Panc1 (cell line): ENCODE results near the gene HTT.

GRCh38 chr4:2662776-2663297, 93.3 kb downstream of the TNIP2 start:
- RRBS, 2 experiments: no CpG with 5 or more reads among the region's 8 CpGs

- RRBS, 2 experiments: no CpG with 5 or more reads among the region's 23 CpGs
Observed at GRCh38 chr4:2741922-2742702, 14.0 kb downstream of the TNIP2 start.

DNA sequence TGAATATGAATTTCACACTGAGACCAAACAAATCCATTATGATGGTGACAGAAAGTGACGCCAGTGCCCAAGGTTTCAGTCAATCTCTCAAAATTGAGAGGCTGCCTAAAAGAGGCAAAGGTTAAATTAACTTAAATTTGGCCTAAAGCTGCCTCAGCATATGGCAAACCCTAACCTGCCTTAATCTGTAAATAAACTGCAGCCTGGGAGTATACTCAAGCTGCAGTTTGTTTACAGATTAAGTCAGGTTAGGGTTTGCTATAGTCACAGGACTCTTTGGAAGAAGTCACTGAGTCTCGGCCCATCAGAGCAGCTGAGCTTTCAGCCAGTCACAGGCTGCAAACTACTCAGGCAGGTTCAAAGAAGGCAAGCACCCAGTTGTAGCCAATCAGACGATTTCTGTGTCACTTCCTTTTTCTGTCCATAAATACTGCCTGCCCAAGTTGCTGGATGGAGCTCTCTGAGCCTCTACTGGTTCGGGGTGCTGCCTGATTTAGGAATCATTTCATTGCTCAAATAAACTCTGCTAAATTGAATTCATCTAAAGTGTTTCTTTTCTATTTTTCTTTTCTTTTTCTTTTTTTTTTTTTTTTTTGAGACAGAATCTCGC, 7.4 kb upstream of the SH3BP2 start:
- RRBS, 2 experiments: no CpG with 5 or more reads among the region's 5 CpGs

DNA sequence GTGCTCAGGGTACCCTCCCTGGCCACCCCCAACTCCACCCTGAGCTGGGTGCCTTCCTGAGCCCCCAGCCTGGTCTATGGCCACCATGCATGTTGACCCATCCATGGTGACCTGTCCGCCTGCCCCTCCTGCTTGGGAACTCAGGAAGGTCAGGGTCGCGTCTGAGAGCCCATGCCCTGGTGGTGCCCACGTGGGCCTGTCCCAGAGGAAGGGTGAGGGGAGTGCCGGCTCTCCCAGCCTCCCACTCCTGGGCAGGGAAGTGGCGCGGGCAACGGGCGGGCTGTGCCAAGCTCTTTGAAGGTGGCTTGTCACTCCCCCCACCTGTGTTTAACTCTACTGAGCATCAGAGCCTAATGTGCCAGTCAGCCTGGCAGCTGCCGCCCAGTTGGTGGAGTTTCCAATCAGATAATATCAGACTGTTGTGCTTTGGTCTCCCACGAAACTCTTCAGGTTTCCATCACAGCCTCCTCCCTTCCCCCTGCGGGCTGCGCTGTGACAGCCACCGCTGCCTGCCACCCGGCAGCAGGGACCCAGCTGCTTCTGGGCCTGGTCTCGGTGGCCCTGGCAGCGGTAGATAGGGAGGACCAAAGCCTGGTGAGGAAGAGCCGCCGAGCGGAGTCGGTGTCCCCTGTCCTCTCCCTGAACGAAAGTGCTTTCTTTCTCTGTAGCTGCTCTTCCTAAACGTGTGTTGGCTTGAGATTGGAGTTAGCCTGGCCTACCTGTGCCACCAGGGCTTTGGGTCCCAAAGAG, 4.9 kb downstream of the SH3BP2 start:
- RRBS, 2 experiments: no CpG with 5 or more reads among the region's 23 CpGs

- RRBS, 2 experiments: 83 to 94% methylated on average over 4 of the region's 18 CpGs
Observed at GRCh38 chr4:2812803-2813477, 20.1 kb downstream of the SH3BP2 start.

- RRBS, 2 experiments: no CpG with 5 or more reads among the region's 15 CpGs
Observed at GRCh38 chr4:2837775-2838993, 5.5 kb upstream of the ADD1 start.

- RRBS, 2 experiments: no CpG with 5 or more reads among the region's 7 CpGs
Observed at GRCh38 chr4:2898057-2898659, 36.5 kb downstream of the MFSD10 start.

DNA sequence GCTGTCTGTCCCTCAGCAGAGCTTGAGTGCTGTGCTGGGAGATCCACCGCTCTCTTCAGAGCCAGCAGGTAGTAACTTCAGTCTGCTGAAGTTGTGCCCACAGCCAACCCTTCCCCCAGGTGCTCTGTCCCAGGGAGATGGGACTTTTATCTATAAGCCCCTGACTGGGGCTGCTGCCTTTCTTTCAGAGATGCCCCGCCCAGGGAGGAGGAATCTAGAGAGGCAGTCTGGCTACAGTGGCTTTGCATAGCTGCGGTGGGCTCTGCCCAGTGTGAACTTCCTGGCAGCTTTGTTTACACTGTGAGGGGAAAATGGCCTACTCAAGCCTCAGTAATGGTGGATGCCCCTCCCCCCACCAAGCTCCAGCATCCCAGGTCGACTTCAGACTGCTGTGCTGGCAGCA, 12.0 kb downstream of the MFSD10 start:
- RRBS, 2 experiments: no CpG with 5 or more reads among the region's 4 CpGs

- RRBS, 2 experiments: under 1 to 4% methylated on average over 23 to 26 of the region's 94 CpGs
Observed at GRCh38 chr4:2933645-2934646, 679 bp downstream of the MFSD10 start.

DNA sequence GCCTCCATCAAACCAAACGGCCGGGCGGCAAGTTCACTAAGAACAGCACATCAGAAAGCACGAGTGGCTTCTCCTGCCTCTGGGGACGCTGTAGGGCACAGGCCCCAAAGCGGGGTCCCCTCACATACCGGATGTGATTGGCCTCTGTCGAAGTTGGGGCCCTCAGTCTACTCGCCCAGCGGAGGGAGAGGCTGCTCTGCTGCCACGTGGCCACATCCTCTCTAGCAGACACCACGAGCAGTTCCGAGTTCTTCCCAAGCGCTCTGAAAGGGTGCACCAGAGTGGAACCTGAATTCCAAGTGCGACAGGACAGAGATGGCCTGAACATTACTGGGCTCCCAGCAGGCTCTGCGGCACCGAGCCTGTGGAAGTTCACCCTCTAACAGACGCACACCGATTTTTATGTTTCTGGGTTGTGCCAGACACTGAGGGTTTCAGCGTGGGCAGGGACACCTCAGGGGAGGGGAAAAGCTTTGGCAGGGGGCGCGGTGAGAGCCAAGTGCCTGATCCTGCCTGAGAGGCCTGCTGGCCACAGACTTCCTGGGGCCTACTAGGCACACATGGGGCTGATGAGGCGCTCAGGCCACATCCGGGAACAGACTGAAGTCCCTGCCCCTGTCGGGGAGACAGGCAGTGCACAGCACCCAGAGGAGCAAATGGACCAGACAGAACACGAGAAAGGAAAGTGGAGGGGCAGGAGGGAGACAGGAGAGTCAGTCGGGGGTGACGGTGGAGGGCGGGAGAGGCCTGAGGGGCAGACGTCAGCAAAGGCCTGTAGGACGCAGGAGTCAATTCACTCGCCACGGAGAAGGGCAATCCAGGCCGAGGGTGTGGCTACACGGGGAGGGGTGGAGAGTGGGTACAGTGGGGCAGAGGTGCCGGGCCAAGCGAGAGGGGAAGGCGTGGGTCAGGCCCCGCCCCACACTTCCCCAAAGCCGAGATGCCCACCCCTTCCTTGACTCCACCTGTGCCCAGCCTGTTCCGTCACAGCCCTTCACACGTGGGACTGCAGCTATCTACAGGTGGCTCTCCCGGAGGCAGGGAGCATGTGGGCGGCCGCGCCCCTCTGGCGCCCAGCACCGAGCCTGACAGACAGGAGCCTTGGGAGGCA, 7.8 kb upstream of the MFSD10 start:
- RRBS, 2 experiments: 92% methylated on average over 8 of the region's 48 CpGs; no CpG with 5 or more reads in 1 of the 2 experiments

DNA sequence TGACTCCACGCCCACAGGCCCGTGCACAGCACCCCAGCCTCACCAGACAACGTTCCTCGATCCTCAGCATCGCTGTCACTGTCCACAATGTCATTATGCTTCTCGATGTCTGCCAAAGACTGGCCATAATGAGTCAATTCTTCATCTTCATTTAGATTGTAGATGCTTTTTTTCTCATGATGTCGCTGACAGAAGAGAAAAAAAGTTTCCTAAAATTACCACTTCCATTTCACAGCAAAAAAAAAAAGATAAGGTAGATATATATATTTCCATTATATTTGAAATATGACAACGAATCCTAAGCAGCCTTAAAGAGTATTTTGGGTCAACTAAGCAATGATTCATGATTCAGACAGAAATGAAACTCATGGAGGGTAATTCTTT, 6.6 kb downstream of the NOP14 start:
- RRBS, 2 experiments: no CpG with 5 or more reads among the region's 8 CpGs

DNA sequence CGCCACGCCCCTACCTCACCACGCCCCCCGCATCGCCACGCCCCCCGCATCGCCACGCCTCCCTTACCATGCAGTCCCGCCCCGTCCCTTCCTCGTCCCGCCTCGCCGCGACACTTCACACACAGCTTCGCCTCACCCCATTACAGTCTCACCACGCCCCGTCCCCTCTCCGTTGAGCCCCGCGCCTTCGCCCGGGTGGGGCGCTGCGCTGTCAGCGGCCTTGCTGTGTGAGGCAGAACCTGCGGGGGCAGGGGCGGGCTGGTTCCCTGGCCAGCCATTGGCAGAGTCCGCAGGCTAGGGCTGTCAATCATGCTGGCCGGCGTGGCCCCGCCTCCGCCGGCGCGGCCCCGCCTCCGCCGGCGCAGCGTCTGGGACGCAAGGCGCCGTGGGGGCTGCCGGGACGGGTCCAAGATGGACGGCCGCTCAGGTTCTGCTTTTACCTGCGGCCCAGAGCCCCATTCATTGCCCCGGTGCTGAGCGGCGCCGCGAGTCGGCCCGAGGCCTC, at the start of gene HTT:
HTT (plus strand) TSS at position 392 of the 505 bp plus-strand sequence.
- RRBS, 2 experiments: under 1 to 5% methylated on average over 18 to 22 of the region's 57 CpGs

DNA sequence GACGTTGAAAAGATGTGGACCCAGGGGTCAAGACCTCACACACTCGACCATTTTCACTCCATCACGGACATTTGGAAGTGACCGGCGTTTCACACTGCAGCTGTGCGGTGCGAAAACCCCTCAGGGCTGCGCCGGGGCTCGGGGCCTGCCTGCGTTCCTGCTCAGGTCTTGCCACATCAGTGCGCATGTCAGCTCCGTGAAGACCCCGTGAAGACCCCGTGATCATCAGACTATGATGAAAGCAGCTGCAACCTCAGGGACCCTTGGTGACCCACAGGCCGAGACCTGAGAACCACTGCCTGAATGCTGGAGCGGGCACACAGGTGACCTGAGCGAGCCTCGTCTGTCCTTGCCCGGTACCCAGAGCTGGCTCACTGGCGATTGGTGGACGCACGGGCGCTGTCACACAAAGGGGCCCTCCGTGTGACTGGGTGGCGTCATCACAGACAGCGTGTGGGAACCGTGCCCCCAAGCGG, 12.5 kb downstream of the MSANTD1 start:
- RRBS, 2 experiments: 83 to 92% methylated on average over 6 of the region's 29 CpGs

- RRBS, 2 experiments: no CpG with 5 or more reads among the region's 18 CpGs
Observed at GRCh38 chr4:3316167-3316549, 23.3 kb downstream of the RGS12 start.

GRCh38 chr4:3331258-3331863, 38.5 kb downstream of the RGS12 start:
- RRBS, 2 experiments: no CpG with 5 or more reads among the region's 12 CpGs

GRCh38 chr4:3342160-3342942, 49.5 kb downstream of the RGS12 start:
- RRBS, 2 experiments: no CpG with 5 or more reads among the region's 9 CpGs

DNA sequence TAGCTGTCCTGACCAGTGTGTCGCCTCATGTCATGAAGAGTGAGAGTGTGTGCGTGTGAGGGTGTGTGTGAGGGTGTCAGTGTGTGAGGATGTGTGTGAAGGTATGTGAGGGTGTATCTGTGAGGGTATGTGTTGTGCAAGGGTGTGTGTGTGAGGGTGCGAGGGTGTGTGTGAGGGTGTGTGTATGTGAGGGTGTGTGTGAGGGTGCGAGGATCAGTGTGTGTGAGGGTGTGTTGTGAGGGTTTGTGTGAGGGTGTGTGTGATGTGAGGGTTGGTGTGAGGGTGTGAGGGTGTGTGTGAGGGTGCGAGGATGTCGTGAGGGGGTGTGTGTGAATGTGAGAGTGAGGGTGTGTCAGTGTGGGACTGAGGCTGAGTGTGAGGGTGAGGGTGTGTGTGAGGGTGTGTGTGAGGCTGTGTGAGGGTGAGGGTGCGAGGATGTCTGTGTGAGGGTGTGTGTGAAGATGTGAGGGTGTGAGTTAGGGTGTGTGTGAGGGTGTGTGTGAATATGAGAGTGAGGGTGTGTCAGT, 69.5 kb downstream of the RGS12 start:
- RRBS, 2 experiments: no CpG with 5 or more reads among the region's 7 CpGs

DNA sequence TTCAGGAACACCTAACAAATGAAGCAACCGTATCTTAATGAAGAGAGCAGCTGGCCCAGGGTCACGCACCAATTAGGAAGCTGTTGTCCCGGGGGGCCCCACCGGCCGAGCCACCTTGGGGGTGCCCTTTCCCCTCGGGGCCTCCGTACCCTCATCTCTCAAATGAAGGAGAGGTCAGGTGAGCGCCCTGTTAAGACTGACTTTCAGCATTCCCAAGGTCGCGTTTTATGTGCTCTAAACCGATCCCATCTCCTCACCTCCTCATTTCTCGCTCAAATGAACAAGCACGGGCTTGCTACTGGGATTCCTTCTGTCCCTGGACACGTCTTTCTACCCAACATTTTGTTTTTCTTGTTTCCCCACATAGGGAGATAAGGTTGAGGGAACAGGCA, 749 bp downstream of the LRPAP1 start:
- RRBS, 2 experiments: no CpG with 5 or more reads among the region's 14 CpGs

DNA sequence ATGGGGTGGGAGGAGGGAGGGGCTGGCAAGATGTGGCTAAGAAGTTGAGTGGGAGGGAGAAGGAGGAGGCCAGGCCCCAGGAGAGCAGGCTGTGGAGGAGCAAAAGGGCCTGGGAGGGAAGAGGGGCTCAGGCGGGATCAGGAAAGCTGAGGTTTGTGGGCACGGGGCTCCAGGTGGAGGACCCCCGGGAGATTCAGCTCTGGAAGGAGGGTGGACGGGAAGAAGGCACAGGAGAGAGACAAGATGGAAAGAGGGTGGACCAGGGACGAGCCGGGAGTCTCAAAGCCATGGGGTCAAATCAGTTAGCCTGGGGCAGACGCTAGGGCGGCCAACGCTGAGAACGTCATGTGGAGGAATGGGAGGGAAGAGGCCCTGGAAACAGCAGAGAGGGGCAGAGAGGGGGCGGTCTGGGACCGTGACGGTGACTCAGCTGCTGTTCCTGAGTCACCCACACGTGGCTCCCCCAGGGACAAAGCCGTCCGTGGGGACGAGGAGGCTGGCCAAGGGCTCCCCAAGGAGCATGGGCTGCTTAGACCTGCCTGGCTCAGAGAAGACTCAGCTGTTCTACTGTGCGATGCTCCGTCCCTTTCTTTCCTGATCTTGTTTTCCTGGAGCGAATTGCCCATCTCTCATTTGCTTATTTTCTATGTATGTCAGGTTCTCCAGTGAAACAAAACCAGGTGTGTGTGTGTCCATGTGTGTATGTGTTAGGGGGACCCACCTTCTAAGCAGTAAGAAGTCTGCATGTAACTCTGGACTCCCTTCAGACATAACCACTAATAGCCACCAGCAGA, 108.3 kb upstream of the LRPAP1 start:
- RRBS, 2 experiments: 19 to 33% methylated on average over 4 of the region's 20 CpGs

DNA sequence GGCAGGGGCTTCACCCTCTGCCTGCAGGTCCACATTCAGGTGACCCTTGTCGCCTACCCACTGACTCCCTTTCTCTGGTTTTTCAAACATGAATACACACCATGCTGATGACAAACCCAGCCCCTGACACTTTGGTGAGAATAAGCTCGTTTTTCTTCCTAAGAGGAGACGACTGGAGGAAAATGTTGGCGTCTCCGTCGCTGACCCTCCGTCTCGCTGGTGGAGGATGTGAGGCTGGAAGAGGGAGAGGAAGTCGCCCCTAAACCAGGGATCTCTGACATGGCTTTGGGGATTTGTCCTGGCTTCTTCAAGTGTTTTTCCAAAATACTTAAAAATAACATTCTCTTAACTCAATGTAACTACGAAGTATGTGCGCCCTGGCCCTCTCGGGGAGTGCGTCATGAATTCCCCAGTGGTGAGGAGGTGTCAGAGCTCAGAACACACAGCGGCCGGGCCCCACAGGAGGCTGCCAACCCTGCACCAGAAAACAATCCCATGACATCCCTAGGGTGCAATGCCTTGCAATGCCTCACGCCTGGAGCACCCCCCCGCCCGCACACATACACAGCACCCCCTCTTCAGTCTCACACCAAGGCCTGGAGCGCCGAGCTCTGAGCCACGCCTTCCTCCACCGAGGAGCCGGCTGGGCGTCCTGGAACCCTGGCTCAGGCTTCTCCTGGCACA, 108.5 kb upstream of the ADRA2C start:
- RRBS, 2 experiments: 58 to 80% methylated on average over 2 of the region's 24 CpGs